Frontal cortex (tissue), 2 donors: Measurements from ENCODE around the genes CST9, NANP and DEFB124.

DNA sequence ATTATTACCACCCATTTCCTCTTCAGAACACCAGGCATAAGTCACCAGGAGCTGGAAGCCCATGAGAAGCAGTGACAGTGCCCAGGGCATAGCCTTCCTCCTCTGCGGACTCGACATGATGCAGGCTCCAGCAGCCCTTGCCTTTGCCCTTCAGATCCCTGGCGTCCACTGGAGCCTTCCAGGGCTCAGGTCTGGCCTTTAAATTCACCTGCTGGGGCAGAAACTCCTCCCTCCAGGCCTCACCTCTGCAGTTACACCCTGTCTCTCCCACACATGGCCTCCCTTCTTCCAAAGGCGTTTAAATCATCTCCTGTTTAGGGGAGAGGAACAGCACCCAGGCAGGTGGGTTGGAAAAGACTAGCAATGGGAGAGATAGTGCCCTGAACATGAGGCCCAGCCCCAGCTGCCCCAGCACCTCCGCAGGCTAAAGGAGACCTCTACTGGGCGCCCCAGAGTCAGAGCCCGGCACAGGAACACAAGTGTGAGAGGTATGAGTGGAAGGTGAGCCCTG, at the start of gene CST9:
CST9 (minus strand) TSS at position 170 of the 511 bp plus-strand sequence.
- RAMPAGE, long total RNA = no peak

- RAMPAGE, long total RNA = no peak
These were observed 12.2 kb downstream of the CST3 start for GRCh38 chr20:23625557-23626013.

DNA sequence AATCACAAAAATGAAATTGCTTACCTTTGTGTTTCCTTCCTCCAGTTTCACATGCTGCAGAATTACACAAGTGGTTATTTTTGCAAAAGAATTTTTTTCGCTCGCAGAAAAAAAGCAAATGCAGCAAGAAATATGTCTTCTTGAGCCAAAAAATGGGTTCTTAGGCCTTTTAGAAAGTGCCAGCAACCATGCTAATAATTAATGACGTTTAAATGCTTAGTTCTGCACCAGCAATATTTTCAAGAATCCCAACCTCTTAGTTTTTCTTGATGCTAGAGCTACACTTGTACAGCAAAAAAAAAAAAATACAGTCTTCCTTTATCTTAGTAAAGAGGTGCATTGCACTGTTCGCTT, 6.7 kb upstream of the SYNDIG1 start:
- RAMPAGE, long total RNA = no peak

GRCh38 chr20:24842678-24843320, 106.3 kb upstream of the CST7 start:
- RAMPAGE, long total RNA = no peak

DNA sequence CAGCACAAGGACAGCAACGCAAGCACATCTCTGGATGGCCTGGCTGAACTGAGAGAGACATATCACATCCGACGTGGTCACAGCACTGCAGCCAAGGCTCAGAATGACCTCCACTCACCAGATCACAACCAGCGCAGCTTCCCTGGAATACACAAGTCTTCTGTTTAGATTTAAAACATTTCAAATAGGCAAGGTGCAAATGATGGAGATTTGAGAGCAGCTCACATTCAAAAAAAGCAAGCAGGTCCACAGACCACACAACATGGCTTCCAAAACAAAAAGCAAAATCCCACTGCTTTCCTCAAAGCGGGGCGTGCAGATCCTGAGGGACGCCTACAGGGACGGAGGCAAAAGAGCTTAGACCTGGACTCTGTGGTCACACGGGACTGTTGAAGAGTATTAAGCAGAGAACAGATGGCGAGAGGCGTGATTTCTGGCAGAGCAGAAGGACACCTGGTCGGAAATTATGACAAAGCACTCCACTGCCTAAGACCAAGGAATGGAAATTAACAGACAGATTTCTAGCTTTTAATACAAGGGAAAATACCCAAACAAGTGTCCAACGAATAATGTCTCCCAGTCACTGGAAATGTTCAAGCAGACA, 15.3 kb downstream of the CST7 start:
- RAMPAGE, long total RNA = no peak

- RAMPAGE, long total RNA = no peak
These were observed 30.3 kb upstream of the APMAP start for GRCh38 chr20:25022647-25023367.

DNA sequence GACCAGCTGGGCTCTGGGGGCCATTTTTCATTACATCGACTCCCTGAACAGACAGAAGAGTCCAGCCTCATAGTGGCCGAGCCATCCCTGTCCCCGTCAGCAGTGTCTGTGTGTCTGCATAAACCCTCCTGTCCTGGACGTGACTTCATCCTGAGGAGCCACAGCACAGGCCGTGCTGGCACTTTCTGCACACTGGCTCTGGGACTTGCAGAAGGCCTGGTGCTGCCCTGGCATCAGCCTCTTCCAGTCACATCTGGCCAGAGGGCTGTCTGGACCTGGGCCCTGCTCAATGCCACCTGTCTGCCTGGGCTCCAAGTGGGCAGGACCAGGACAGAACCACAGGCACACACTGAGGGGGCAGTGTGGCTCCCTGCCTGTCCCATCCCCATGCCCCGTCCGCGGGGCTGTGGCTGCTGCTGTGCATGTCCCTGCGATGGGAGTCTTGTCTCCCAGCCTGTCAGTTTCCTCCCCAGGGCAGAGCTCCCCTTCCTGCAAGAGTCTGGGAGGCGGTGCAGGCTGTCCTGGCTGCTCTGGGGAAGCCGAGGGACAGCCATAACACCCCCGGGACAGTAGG, 22.3 kb upstream of the PYGB start:
- RAMPAGE, long total RNA = no peak

GRCh38 chr20:25246298-25246877, 1.5 kb upstream of the PYGB start:
- RAMPAGE, long total RNA = no peak

DNA sequence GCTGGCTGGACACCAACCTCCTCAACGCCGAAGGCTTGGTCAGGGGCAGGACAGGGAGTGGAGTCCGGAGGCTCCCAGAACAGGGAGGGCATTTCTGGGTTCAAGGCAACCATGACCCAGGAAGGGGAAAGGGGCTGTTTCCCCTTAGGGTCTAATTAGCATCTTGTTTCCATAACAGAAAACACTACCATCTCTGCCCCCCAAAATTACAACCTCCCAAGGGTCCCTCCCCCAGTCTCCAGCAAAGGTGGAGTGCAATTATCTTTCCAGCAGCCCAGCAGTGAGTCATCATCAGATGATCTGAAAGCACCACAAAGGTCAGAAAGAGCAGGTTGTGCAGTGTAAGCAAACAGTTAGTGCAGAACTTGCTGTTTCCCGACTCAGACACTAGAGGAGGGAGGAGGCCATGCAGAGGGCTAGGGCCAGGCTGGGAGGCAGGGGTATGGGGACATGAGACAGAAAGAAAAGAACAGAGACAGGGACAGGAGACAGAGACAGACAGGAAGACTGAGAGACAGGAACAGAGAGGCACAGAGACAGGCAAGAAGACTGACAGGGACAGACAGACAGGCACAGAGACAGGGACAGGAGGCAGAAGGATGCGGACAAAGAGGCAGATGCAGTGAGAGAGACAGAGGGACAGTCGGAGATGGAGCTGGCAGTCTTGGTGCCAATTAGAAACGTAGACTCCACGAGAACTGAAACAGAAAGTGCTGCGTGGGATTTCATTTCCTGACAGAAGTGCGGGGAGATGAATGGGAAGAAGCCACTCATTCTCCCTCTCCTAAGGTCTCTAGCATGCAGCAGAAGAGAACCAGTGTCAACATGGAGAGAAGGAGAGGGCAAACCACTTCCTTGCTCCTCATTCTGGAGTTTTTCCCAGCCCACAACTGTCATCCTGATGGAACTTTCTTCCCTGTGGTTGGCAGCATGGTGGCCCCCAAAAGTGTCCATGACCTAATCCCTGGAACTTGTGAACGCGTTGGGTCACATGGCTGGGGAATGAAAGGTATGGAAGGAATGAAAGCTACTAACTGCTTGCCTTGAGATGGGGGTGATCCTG, 62.6 kb downstream of the PYGB start:
- RAMPAGE, long total RNA = no peak

GRCh38 chr20:25318545-25319046, 70.7 kb downstream of the PYGB start:
- RAMPAGE, long total RNA = no peak

DNA sequence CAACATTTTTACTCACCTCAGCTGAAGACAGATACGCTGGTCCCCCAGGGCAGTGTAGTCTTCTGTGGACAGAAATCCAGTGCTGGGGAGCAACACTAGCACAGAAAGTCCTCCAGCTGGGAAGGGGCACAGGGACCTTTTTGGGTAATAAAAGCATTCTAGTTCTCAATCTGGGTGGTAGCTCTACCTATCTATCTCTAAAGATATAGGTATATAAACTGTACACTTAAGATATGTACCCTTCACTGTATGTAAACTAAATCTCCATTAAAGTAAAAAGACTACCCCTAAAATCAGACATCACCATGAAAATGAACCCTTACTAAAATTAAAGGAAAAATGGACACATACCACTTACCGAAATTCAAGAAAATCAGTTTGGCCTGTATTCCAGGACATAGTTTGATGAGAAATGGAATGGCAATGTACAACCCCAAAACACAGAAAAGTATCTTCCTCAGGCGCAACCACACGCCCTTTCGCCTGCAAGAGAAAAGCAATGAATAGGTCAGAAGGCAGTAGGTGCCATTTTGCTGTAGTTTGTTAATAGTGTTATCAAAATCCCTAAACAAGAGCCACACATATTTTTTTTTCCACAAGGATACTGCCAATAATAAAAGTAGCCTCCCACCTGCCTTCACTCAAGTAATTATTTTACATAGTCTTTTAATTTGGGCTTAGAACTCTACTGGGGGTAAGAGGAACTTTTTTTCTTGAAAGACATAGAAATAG, 51.6 kb downstream of the ABHD12 start:
- RAMPAGE, long total RNA = no peak

DNA sequence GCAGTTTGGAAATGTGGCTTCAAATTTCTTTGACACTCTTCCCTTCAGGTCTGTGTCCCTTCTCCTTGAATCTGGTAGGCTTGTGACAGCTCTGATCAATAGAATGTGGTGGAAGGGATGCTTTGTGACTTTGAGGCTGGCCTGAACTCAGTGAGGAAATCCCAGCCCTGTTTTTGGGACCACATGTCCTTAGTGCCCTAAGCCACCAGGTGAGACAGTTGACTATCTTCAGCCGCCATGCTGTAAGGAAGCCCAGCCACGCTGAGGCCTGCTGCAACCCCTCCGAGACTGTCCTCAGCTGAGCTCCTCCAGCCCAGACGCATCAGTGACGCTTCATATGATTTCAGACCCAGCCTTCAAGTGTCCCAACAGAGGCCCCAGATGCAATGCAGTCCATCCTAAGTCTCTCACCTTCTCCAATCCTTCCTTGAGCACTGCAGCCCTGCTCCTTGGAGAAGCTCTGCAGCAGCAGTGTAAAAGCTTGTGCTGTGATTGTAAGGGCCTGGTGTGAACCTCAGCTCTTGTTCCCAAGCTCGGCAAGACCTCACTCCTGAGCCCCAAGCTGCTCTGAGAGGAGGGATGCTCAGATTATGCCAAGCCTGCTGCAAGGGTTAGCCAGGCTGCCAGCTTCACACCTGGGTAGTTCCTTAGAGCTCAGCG, 76.2 kb downstream of the NINL start:
- RAMPAGE, long total RNA = no peak

DNA sequence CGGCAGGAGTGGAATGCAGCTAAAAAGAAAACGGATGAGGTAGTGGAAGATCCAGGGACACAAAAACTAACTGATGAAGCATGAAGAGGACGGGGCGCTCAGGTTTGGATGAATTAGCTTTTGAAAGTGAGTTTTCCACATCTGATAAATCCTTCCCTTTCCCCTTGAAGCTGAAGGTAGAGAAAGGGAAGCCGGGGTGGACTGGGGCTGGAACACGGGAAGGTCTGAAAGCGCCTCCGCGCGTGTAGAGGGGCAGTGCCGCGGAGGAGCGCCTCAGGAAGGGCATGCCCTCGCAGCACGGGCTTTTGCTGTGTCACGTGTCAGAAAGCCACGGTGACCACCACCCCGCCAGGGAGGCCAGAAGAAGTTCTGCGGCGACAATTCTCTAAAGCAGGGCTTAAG, 848 bp downstream of the NANP start:
- RAMPAGE, long total RNA = no peak

- RAMPAGE, long total RNA = no peak
These were observed at the start of gene NANP for GRCh38 chr20:25623367-25624343. Gene NANP, minus strand, starts transcription at chr20:25624014.

GRCh38 chr20:28602136-28603473, 2654.9 kb upstream of the DEFB115 start:
- RAMPAGE, long total RNA = no peak

DNA sequence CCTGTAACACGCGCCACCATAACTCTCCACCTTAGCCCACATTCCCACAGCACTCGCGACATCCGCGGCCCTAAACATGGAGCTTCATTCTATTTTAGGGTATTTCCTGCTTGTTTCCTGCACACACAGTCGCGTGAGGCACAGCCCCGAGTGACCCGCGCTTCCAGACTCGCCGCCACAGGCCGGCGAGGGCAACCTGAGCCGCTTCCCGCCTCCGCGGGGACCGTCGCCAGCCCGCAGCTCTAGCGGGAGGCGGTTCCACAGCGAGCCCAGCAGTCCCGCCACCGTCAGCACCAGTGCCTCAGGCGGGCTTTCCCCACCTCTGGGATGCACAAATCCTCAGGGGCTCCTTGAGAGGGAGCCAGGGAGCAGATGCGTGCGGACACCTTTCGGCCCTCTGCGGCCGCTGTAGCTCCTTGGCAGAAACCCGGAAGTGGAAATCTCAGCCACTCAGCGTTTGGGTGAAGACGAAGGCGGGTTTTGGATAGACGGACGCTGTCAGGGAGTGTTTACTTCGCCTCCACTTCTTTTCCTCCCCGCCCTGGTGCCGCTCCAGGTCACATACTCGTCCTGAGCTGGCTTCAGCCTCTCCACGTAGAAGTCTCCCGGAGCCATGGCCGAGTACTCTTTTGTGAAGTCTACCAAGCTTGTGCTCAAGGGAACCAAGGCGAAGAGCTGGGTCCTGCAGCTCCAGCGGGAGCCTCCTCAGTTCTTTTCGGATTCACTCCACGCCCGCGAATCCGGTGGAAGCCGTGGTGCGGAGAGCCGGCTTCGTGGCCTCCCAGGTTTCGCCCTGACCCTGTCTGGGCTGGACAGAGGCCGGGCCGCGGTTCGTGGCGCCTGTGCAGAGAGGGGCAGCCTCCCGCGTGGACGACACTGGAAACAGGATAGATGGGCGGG, 2177.4 kb upstream of the DEFB115 start:
- RAMPAGE, long total RNA = no peak

- RAMPAGE, long total RNA = no peak
These were observed 744.0 kb upstream of the DEFB115 start for GRCh38 chr20:30513085-30514269.

GRCh38 chr20:30564936-30565314, 692.5 kb upstream of the DEFB115 start:
- RAMPAGE, long total RNA = no peak

DNA sequence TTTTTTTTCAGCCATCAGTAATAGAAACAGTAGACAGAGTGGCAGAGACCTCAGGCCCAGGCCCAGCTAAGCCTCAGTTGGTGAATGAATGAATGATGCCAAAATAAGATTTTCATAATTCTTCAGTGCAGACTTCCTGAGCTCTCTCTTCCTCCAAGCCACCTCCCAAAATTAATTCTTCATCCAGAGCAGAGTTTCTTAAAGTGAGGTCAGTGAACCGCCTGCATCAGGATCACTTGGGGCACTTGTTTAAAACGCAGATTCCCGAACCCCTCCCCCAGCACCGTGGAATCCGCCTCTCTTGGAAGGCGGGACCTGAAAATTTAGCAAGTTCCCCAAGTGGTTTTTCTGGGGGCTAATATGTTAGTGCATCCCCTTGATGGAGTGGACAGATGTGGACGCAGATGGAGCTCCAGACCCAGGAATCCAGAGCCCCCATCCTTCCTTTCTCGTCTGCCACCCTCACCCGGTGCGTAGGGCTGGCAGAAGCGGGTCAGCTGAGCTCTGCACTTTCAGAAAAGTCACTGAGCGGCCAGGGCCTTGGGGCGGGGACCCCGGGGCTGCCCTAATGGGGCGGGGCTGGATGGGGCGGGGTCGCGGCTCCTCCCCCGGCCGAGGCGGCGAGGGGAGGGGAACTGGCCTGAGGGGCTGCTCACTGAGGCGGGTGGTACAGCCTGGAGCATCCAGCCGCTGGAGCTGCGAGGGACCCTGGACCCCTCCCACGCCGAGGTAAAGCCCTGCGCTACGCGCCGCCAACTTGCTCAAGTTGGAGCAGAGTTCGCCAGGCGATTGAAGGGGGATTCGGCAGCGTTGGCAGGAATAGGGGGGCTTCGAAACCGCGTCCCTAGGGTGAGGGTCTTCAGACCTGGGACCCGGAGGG, at the start of gene DEFB124:
DEFB124 (minus strand) TSS at position 490 of the 880 bp plus-strand sequence.
- RAMPAGE, long total RNA = no peak

- RAMPAGE, long total RNA = no peak
These were observed 566 bp upstream of the MCTS2 start for GRCh38 chr20:31546627-31546998.